Airway epithelial cell (primary cell): ENCODE data around the gene HTRA3.

GRCh38 chr4:6926102-6926647 is 16.5 kb downstream of the TBC1D14 start:
- RAMPAGE, long total RNA = no peak

- RAMPAGE, long total RNA = no peak
These were observed 24.0 kb downstream of the TBC1D14 start for GRCh38 chr4:6933504-6934091.

DNA sequence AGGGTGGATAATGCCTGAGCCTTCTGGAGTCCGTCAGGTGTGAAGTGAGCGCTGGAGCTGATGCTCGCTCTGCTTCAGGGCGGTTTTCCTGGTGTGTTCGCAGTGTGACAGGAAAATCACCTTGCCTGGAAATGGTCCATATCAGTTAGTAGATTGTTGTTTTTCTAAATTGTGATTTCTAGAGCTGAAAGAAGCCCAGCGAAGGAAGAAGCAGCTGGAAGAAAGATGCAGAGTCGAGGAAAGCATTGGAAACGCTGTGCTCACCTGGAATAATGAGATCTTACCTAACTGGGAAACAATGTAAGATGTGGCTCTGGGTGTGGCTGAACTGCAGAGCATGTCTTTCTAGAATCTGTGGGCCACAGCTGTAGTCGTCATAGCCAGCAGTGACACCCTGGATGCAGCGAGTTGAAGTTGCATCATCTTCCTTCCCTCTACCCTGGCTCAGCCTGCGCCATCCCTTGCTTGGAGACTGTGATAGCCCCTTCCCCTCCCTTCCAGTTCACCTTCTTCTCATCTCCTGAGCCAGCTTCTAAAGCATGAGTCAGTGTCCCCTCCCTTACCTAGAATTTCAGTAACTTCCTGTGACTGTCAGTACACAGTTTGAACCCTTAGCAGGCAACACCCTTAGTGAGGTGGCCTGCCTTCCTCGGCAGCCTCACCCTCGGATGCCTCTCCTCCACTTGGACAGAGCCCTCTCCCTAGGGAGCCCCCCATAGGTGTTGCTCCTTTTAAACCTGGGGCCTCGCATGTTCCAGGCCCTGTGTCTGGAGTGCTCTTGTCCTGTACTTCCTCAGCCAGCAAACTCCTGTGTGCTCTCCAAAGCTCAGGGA is 43.7 kb downstream of the CCDC96 start:
- RAMPAGE, long total RNA = no peak

- RAMPAGE, long total RNA = no peak
These were observed 38.5 kb downstream of the CCDC96 start for GRCh38 chr4:7004148-7004848.

GRCh38 chr4:7335371-7335690 is 99.4 kb downstream of the PSAPL1 start:
- RAMPAGE, long total RNA = no peak

DNA sequence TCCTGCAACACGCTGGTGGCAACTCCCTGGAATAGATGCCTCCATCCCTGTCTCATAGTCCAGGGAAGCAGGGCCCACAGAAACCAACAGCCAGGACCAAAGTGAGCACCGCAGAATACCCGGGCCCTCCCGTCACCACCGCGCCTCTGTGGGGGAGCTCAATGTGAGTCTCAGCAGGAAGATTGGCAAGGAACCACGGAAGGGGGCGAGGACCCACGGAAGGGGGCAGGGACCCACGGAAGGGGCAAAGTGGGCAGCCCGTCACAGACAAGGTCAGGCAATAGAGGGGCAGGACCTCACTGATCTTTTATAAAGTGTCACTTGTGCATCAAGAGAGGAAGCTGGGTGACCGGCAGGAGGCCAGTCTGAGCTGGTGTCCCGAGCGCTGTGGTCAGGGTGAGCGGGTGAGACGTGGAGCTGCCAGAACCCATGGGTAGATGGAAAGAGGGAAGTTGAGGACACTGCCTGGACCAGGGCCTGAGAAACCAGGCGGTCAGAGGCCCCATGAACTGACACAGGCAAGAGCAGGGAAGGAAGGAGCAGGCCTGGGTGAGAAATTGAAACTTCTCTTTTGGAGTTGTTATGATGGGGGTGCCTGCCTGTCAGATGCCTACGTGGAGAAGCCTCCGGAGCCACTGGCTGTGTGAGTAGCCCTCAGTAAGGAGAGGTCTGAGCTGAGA is 192.8 kb downstream of the AFAP1 start:
- RAMPAGE, long total RNA = no peak

GRCh38 chr4:7773342-7774139 is 166.1 kb downstream of the AFAP1 start:
- RAMPAGE, long total RNA = no peak

DNA sequence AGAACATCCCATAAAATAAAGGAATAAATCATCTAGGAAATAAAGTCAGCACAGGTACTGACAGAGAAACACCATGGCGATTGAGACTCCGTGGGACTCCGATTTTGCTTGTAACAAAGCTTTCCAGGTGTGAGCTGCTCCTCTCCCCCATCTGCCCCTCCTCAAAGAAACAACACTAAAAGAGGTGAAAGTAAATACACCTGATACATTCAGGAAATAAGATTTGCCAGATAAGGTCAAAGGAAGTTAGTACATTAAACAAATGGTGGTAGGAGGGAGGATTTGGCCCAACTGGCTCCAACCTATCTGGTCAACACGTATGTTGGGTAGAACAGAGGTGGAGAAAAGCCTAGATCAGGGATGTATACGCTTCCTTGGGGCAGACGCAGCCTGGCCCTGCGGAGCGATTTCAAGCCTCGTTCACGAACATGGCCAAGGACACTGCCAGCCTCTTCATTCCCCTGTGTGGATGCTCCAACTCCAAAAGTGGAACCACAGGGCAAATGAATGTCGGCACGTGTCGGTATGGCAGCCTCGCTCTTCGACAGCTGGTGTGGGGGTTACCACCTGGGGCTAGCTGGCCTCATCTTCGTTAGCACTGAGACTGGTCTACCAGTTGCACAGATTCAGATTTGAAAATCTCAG is 162.5 kb downstream of the AFAP1 start:
- RAMPAGE, long total RNA = no peak

- RAMPAGE, long total RNA = no peak
These were observed 133.6 kb downstream of the AFAP1 start for GRCh38 chr4:7805958-7806621.

- RAMPAGE, long total RNA = no peak
These were observed 95.0 kb downstream of the AFAP1 start for GRCh38 chr4:7844628-7845103.

DNA sequence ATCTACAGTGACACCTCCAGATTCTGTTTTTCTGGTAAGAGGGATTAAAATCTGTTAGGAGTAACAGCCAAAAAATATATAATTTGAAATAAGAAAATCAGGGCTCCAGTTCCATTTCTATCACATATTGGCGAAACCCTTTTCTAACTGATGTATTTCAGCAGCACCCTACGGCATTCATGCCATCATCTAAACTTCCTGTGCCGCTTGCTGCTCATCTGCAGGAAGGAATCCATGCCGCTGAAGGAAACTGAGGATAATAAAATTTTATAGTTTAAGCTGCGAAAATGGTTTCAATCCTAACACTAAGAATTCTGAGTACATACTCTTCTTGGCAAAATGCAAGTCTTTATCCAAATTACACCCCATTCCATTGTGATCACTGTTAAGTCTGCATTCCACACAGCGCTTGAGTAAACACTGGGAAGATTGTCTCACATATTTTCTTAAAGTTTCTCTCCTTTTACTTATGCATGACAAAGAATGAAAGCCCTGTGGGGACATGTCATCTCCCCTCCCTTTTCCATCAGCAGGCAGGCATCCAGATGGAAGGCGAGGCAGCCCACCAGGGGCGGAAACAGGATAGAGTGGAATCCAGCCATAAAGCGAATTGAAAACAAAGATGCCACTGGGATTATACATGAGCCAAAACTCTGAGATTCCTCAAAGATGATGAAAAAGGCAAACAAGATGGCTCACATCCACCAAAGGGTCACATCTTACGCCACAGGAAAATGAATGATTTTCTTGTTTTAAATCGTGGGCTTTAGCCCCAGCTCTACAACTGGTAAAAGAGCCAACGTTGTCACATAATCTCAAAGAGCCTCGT is 78.3 kb downstream of the AFAP1 start:
- RAMPAGE, long total RNA = no peak

- RAMPAGE, long total RNA = no peak
These were observed 26.2 kb upstream of the AFAP1 start for GRCh38 chr4:7965712-7966477.

GRCh38 chr4:8010235-8011154 is 70.8 kb upstream of the AFAP1 start:
- RAMPAGE, long total RNA = no peak

GRCh38 chr4:8069961-8071121 is 88.3 kb downstream of the ABLIM2 start:
- RAMPAGE, long total RNA = no peak

- RAMPAGE, long total RNA = no peak
These were observed 57.6 kb downstream of the ABLIM2 start for GRCh38 chr4:8101015-8101404.

DNA sequence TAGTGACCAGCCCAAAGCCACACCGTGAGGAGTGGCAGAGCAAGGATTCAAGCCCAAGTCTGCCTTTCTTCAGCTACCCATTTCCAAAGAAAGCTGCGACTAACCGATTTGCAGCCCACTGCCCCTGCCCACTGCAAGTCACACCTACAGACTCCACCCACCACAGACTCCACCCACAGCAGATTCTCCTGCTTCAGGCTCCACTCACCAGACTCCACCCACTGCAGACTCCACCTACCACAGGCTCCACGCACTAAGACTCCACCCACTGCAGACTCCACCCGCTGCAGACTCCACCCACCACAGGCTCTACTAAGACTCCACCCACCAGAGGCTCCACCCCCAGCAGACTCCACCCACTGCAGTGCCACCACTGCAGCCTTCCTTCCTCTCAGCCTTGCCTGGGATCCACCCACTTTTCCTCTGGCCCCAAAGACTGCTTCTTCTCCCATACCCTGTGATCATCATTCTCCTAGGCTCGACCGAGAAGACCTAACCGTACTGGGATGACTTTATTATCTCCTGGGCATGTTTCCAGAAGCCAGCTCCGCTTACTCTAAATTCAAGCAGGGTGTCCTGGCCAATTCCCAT is 41.3 kb downstream of the ABLIM2 start:
- RAMPAGE, long total RNA = no peak

DNA sequence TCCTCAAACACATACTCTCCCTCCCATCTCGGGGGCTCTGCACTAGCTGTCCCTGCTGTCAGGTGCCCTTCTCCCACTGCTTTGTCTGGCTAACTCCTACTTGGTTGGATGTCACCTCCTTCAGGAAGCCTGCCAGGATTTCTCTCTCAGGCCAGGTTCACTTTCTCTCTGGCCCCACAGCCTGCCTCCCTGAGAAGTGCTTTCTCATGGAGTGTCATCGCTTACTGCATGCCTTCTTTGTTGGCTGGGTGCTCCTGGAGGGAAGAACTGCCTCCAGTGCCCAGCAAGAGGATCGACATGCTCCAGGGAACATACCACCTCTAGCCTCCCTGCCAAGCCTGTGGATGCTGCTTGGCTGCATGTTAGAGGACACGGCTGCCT is 15.2 kb downstream of the ABLIM2 start:
- RAMPAGE, long total RNA = no peak

DNA sequence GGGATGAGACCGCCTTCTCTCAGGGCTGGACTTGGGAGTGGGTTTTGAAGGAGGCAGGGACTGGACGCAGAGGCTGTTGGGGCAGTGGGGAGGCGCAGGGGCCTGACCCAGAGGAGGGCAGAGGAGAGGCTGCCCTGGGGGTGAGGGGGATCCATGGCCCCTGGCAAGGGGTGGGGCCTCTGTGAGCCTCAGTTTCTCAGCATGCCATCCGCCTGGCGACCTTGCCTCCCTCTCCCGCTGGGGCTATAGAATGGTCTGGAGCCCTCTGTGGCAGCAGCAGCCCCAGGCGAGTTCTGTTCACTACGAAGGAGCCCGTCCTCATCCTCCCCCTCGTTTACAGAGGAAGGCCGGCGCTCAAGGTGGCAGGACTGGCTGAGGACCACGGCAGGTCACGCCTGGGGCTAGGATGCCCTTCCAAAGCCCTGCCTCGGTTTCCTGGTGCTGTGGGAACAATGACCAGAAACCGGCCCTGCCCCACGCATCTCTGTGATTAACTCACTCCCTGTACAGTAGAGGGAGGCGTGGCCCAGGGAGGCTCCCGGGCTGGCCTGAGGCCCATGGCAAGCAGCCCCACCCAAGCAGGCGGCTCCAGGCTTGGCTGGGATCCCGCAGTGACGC is 16.1 kb upstream of the SH3TC1 start:
- RAMPAGE, long total RNA = no peak

DNA sequence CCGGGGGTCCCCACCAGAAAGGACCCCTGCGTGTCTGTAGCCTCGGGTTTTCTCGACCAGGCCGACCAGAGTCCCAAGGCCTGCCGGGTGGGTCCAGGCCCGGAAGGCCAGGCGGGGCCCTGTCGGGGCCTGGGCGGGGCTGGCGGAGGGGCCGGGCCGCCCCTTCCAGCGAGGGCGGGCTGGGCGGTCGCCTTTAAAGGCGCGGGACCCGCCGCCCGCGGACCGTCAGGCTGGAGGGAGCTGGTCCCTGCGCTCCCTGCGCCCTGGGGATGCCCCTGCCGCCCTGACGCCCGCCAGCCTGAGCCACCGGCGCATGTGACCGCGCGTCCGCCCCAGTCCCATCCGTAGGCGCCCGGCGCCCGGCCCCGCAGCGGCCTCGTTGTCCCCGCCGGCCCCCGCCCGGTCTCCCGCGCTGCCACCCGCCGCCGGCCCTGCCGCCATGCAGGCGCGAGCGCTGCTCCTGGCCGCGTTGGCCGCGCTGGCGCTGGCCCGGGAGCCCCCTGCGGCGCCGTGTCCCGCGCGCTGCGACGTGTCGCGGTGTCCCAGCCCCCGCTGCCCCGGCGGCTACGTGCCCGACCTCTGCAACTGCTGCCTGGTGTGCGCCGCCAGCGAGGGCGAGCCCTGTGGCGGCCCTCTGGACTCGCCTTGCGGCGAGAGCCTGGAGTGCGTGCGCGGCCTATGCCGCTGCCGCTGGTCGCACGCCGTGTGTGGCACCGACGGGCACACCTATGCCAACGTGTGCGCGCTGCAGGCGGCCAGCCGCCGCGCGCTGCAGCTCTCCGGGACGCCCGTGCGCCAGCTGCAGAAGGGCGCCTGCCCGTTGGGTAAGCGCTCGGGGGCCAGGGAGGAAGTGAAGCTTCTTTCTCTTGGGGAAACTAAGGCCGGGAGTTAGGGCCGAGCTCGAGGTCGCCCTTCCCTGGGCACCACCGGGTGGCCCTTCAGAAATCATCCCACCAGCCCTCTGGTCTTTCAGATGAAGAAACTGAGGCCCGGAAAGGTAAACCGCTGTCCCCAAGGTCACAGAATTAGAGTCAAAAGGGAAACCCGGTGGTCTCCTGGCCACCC is at the start of gene HTRA3:
Gene HTRA3, plus strand, starts transcription at position 225 of the 1,065 bp plus-strand sequence.
- RAMPAGE, long total RNA = no peak

DNA sequence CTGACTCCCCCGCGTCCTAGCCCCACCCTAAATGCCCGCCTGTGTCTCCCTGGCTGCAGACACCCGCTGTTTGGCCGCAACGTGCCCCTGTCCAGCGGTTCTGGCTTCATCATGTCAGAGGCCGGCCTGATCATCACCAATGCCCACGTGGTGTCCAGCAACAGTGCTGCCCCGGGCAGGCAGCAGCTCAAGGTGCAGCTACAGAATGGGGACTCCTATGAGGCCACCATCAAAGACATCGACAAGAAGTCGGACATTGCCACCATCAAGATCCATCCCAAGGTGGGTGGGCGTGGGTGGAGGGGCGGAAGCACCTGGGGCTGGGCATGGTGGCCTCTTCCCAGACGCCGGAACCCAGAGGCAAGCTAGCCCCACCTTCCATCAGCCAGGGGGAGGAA is 16.9 kb downstream of the HTRA3 start:
- RAMPAGE, long total RNA = no peak